Colon Carcinoma Metastatic in the Brain (tissue), 2 donors: ENCODE measurements around a stretch of chr2.

- PRO-cap, 2 experiments = no peak in any of the 2 experiments
Measured at GRCh38 chr2:219639268-219639897, 12.0 kb downstream of the SLC4A3 start.

DNA sequence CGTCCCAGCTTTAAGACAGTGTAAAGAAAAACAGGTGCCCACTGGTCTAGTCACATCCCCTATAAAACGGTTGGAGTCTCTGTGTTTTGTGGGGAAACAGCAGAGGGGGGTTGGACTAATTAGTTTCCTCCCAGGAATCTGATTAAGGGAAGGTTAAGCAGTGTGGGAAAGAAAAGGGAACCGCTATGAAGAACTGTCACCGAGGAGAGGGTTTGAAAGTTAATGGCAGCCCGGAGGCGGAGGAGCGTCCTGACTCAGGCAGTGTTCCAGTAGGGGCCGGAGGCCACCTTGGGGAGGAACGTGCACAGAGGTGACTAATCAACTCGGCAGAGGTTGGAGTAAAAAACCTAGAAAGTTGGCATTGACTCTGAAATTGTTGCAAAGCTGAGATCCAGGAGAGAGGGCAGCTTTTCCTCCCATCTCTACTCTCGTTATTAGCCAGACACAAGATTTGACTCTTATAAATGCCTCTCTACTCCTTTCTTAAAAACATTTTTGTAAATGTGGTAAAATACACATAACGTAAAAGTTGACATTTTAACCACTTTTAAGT lies 224.8 kb downstream of the SLC4A3 start:
- PRO-cap, 2 experiments = no peak in any of the 2 experiments

GRCh38 chr2:221235891-221236334 lies 336.2 kb downstream of the EPHA4 start:
- PRO-cap, 2 experiments = no peak in any of the 2 experiments

DNA sequence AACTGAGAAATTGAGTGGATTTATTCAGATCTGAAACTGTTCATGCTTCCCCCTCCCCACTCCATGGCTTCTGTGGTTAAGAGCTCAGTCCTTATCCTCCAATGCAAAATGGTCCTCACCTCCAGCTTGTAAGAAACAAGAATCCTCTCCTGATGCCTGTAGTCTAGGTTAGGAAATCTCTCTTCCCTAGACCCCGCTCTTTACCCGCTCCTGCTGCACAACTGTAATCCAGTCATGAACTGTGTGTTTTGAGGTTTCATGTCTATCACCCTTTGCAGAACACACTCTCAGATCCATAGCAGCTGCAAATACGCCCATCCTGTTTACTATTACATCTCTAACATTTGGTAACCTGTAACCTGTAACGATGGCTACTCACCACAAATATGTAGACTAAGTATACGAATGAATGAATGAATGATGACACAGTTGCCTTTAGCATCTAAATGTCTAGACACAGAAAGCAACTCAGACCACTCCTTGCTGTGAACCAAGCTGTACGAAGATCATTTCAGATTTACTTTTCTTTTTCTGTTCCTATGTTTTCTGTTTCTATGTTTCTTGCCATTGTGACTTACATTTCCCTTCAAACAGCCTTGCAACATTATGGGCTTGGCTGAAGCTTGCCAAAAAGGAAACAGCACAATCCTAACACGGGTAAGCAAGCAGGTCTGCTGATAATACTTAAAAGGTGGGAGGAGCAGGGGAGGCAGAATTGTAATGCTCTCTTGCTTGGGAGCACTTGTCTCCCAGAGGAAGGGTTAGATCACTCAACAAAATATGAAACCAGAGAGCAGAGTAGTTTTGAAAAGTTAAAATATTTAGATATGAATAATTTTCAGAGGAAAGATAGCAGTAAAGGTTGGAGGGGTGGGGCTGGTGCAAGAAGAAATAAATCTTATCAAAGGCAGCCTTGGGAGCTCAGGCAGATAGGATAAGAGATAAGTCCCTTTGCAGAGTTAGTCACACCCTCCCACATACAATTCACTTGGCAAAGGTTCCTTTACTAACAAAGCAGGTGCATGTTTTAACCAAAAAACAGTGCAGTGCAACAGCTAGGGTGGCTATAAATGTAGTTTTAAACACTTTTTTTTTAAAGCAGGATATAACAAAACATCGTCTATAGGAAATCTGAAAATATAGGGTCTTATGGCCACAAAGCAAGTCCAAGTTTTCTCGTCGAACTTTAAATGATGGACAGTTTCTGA lies 53.6 kb downstream of the EPHA4 start:
- PRO-cap, 2 experiments = no peak in any of the 2 experiments

DNA sequence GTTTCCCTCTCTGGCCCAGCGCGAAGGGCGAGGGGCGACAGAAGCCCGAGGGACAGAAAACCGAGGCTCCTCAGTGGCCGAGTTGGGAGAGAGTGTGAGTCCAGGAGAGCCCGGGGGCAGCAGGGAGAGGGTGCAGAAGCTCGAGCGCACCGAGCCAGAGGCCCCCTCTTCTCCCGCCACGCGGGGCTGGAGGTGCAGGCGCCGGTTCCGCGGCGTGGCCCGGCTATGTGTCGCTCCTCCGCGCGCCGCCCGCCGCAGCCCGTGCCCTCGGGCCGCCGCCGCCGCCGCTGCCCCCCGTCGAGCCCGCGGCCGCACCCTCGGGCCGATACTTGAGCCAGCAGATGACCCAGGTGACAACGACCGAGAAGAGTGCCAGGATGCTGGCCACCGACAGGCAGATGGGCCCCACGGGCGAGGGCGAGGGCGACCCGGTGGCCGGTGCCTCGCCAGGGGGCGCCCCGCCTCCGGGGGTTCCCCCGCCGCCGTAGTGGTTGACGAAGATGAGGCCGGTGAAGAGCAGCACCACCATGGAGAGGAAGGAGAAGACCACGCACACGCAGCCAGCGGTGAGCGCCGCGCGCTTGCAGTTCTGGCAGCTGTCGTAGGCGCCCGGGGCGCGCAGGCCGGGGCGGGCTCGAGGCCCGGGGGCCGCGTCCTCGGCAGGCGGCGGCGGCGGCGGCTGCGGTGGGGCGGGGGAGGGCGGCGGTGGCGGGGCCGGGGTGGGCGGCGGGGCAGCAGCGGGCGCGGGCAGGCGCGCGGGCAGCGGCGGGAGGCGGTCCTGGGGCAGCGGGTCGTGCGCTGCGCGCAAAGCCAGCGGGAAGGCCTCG lies 937 bp downstream of the ENSG00000288658 start:
- PRO-cap, 2 experiments = no peak in any of the 2 experiments

GRCh38 chr2:222423405-222423795 lies 943 bp upstream of the SGPP2 start:
- PRO-cap, 2 experiments = no peak in any of the 2 experiments

DNA sequence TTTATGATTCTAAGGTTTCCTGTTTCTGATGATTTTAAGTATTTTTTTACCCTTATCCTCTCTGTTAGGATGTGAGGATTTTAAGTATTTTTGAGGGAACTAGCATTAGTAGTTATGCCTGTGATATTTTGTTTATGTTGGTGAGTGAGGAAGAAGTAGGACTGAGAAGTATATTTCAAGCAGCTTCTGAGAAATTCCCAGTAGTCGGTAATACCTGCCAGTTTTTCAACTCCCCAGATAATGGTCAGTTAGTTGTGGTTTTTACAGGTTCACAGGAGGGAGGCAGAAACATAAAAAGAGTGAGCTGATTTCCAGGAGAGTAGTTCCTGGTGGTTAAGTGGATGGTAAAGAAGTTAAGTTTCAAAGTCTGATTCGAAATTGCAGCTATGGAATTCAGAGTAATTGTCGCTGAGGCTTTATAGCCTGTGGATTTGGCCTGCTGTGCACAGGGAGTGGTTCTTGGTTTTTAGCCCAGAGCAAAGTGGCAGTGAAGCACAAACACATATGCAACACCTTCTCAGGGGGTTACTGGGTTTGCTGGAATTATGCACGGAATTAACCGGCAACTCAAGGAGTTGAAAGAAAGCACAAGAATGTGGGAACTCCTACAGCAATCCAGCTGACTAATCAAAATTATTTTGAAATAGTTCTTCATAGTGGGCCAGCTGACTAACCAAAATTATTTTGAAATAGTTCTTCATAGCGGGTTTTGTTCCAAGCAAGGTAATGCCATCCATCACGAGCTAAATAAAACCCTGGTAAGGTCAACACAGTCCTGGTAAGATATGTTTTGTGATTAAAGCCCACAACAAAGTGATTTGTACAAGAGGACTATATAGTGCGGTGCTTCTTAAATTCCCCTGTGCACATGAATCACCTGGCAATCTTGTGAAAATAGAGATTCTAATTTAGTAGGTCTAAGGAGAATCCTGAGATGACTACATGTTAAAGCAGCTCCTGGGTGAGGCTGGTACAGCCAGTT lies 94.3 kb downstream of the SGPP2 start:
- PRO-cap, 2 experiments = no peak in any of the 2 experiments

DNA sequence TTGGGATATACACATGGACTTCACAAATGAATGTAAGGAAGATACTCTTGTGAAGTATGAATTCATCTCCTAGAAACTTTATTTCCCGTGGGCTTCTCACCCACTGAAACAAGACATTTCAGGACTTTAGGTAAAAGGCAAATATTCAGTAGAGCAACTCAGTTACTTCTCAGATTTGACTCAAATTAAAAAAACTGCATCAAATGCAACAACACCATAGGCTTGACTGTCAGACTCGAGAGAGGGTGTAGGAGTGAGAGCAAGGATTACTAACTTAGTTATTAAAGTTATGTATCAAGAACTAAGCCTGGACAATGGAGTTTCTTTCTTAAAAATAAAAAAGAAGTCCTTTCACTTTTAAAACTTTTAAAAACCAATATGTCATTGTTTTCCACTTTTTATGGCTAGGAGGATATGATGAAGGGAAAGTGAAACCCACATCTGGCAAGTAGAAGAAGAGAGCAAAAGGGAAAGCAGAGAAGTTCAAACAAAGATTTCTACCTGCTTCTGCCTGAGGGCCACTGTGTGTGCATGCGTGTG lies 71.6 kb upstream of the ACSL3 start:
- PRO-cap, 2 experiments = no peak in any of the 2 experiments

DNA sequence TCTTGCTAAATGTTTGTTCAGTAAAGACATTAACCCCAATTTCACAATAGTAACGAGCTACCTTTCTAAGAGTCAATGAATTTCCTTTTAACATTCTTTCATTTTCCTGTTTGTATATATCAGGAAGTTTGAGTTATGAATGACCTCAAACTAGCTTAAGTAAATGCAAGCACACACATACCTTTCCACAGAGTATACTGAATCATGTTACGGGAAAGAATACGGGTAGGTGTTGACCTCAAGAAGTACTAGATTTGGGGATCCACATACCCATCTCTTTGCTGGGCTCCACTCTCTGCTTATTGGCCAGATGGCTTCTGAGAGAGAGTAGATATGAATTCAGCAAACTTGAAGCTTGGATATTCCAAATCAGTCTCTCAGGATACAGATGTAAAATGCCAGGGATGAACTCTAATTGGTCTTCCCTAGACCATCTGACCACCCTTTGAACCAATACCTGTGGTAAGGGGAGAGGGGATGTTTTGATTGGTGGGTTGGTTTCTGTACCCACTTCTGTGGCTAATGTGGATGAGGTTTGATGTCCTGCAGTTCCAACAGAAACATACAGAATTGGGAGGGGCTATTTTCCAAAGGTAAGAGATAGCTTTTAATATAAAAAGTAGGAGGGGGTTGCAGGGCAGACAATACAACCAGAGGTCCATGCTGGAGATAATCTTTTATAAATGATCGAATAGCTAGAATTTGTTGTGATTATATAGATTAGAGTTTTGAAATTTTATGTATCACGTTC lies 18.0 kb upstream of the ACSL3 start:
- PRO-cap, 2 experiments = no peak in any of the 2 experiments

DNA sequence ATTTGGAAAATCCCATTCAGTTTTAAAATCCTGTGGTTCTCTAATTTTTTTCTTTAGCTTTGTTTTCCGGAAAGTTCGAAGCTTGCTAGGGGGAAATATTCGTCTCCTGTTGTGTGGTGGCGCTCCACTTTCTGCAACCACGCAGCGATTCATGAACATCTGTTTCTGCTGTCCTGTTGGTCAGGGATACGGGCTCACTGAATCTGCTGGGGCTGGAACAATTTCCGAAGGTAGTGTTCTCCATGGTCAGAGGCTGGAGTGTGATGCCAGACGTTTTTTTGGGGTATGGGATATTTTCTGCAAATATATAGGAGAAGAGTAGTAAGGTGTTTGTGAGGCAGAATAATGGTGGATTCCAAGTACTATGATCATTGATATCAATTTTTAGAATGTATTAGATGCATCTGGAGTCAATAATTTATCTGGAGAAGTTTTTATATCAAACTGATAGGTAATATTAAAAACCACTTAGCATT lies 66.2 kb downstream of the ACSL3 start:
- PRO-cap, 2 experiments = no peak in any of the 2 experiments

DNA sequence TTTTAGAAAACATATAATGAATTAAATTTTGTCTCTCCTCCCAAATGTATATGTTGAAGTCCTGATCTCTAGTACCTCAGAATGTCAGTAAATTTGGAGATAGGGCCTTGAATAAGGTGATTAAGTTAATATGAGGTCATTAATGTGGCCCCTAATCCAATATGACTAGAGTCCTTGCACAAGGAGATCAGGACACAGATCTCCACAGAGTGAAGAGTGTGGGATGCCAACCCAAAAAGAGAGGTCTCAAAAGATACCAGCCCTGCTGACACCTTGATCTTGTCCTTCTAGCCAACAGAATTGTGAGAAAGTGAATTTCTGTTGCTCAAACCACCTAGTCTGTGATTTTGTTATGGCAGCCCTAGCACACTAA lies 88.7 kb downstream of the ACSL3 start:
- PRO-cap, 2 experiments = no peak in any of the 2 experiments

GRCh38 chr2:223052490-223053332 lies 721 bp downstream of the KCNE4 start:
- PRO-cap, 2 experiments = no peak in any of the 2 experiments

DNA sequence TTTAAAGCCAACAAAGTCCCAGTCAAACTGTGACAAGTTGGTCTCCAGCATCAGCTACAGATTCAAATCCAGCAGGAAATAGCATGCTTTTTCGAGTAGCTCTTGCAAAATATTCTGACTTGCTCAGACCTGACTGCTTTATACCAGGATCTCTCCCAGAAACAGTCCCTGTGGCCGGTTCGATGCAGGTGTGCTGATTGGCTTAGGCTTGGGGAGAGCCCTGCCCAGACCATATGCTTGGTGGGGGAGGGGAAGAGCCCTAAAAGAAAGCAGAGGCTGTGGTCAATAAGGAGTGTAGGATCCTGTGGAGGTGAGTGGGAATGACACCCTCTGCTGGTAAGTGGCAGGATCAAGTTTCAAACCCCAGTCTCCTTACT lies 49.6 kb downstream of the KCNE4 start:
- PRO-cap, 2 experiments = no peak in any of the 2 experiments

DNA sequence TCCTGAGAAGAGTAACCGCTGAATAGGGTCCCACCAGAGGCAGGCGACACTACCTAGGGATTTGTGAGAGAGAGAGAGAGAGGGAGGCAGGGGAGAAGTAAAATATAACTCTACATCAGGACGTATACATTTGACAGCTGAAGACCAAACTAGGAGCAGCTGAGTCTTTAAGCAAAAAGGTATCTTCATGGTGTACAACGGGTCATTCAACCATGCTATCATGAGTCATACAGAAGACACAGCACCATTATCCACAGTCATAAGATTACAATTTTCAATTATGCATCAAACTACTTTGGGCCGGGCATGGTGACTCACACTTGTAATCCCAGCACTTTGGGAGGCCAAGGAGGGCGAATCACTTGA lies 49.6 kb downstream of the WDFY1 start:
- PRO-cap, 2 experiments = no peak in any of the 2 experiments

DNA sequence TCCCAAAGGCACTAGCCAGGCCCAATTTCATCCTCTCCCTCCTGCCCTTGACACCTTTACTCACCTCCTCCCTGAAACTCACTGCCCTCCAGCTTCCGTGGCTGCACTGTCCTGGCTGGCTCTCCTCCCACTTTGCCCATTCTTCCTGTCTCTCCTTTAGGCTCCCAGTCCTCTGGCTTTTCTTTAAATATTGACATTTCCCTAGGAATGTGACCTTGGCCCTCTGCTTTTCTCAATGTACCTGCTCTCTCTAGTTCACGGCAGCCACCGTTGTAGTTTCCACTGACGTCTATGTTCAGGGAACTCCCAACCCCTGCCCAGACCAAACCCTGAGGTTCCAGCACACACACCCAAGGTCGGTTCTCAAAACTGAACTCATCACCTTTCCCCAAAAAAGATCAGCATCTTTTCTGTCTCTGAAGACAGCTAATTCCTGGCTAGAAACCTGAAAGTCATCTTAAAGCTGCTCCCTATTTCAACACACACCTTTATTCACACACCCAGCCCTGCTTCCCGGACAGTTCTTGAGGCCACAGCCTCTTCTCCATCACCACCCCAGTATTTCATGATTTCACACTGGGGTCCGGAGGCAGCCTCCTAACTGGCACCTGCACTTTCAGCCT lies 36.6 kb downstream of the WDFY1 start:
- PRO-cap, 2 experiments = no peak in any of the 2 experiments

DNA sequence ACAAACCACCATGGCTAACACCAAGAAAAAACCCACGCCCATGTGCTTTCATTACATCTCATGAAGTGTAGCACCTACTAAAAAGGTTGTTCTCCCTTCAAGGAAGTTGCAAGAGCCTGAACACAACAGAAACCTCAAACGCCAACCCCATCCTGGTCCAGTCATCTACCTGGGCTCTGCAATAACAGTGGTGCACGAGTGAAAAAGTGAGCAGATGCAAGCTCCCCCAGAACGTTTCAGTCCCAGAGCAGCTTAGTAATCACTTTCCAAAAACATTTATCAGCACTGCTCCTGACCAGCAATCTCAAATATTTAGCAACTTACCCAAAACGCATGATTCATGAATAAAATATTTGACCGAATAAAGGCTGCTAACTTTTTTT lies 3.3 kb downstream of the WDFY1 start:
- PRO-cap, 2 experiments = no peak in any of the 2 experiments

DNA sequence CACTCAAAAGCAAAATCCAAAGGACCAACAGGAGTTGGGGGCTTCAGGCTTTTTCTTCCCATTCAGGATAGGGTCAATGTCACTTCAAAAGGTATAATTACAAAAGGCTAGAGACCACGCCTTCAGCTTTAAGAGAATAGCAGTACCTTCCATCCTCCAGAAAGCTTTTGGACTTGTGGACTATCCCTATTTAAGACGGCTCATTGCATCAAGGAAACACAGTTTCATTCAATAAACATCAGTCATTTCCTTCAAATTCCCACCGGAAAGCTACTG lies 1.8 kb downstream of the WDFY1 start:
- PRO-cap, 2 experiments = peak in 1 of 2 experiments; most common minus-strand start position 160 of the sequence (in 1)

DNA sequence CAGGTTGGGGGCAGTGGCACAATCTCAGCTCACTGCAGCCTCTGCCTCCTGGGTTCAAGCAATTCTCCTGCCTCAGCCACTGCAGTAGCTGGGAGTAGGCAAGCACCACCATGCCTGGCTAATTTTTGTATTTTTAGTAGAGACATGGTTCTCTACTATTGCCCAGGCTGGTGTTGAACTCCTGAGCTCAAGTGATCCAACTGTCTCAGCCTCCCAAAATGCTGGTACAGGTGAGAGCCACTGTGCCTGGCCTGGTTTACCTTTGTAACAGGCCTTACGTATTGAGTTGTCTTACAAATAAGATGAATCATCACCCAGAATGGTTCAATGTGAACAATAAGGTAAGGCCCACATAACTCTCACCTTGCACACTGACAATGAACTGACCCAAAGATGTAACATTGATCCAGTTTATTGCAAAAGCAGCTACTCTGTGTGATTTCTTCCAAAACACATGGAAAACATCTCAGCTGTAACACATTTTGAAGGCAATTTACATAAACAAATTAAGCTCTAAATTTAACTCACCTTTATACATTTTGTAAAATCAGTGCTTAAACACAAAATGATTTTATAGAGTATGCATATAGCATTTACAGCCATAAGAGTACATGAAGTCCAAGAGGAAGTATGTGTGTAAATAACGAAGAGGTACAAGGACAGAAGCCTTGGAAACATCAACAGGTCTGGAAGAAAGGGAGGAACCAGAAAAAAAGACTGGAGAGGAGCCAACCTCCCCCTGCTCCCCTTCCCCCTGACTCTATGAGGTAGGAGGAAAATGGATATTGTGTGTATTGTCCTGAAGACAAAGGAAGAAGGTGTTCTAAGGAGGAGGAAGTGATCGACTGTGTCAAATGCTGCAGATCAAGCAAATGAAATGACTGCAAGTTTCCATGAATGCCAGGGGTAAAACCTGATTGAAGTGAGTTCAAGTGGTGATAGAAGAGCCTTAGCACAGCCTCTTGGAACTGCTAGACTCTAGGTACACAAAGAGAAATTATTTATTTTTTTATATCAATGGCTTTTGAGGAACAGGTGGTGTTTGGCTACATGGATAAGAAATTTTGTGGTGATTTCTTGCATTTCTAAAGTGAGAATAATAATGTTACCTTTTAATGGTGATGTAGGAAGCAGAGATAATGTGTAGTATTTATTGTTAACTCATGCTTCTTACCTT lies 5.6 kb upstream of the WDFY1 start:
- PRO-cap, 2 experiments = no peak in any of the 2 experiments

DNA sequence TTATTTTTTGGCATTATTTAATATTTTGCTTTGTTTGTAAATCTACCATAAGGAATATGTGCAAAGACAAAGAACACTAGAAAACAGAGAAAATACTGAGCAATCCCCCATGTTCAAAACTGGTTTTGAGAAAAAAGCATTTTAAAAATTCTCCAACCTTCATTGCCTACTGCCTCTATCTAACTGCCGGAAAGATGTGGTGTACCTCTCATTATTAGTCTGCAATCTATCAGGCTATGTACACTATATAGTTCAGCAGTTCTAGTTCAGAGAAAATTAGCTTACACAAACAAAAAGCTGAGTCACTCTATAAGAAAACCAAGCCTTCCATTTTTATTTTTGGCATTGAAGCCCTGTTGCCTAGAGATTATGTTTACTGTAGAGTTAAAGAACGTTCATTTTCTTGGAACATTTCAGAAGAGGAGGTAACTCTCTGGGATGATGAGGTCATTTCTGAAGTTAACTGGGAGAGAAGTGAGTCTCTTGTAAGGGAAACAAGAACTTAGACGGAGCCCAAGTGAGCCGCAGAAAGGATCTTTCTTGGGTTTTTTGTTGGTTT lies 133.5 kb downstream of the FAM124B start:
- PRO-cap, 2 experiments = no peak in any of the 2 experiments

DNA sequence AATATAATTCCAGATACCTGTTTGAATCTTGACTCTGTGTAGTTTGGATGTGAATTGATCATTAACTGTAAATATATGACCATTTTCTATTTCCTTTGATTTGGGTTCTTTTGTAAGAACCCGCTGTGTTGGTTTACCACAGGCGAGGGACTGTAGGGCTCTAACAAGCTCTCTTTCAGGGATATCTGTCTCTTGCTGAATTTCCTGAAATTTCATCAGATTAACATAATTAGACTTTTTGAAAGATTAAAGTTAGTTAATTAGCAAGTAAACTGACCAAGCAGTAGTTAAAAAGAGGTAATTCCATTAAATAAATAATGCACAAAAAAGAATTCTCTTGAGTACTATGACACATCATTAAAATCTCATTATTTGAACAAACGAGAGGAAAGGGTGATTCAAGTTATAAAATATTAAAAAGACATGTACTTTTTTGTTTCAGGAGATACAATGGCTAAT lies 80.0 kb upstream of the FAM124B start:
- PRO-cap, 2 experiments = no peak in any of the 2 experiments